Mammary microvascular endothelial cell (primary cell): ENCODE data around the gene SNAP25.

DNA sequence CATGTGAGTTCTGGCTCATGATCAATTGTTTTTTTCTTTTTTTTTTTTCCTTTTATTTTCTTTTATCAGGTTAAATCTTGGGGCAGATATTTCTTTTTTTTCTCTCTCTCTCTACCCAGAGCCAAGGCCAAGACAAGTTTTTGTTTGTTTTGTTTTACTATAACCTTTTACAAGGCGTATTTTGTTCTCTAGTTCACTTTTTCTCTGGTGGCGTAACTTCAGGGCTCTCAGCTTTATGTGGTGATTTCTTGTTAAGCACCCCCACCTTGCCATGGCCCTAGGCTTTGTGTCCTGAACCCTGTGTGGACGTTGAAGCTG, 68.1 kb upstream of the CHGB start:
- RAMPAGE, long total RNA: no peak

- RAMPAGE, long total RNA: no peak
These were observed 62.2 kb upstream of the CHGB start for GRCh38 chr20:5849098-5849533.

DNA sequence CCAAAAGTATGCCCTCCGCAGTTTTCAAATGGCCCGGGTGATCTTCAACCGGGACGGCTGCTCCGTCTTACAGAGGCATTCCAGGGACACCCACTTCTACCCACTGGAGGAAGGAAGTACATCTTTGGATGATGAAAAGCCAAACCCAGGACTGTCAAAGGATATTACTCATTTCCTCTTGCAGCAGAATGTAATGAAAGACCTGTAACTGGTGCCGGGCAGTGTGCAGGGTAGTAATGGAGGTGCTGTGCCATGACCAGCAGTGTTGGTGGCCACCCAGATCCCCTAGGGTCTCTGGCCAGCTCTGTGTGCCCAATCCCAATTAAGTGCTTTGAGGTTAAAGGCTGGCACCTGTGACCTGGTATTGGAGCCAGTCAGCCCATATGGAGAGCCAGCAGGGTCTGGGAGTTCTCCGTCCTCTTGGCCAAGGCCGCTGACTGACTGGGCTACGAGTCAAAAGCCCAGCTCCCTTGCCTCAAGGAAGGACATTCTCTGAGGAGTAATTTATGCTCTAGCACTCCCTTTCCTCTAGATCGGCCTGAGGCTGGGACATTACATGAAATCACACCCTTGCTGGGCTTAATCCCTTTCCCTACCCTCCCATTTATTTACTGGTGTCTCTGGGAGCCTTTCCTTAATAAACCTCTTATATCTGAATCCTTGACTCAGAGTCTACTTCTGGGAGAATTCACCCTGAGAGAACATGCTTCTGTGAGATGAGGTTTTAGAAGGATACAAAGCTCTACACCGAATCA, 47.9 kb upstream of the CHGB start:
- RAMPAGE, long total RNA: no peak

- RAMPAGE, long total RNA: no peak
These were observed 24.5 kb upstream of the CHGB start for GRCh38 chr20:5886718-5887213.

GRCh38 chr20:6533645-6534613, 233.6 kb upstream of the BMP2 start:
- RAMPAGE, long total RNA: no peak

DNA sequence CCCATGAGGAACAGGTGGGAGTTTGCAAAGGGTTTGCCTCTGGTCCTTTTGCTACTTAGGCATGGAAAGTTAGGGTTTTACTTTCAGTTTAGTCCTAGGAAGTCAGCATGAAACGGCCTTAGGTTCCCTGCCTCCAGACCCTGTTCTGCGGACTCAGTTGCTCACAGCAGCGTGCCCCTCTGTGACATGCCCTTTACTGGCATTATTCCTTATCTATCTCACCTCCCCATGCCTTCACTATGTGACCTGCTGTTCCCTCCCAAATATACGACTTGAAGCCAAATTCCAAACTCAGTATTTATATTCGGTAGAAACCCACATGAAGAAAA, 206.2 kb upstream of the BMP2 start:
- RAMPAGE, long total RNA: no peak

GRCh38 chr20:6766508-6766941, 961 bp upstream of the BMP2 start:
- RAMPAGE, long total RNA: no peak

DNA sequence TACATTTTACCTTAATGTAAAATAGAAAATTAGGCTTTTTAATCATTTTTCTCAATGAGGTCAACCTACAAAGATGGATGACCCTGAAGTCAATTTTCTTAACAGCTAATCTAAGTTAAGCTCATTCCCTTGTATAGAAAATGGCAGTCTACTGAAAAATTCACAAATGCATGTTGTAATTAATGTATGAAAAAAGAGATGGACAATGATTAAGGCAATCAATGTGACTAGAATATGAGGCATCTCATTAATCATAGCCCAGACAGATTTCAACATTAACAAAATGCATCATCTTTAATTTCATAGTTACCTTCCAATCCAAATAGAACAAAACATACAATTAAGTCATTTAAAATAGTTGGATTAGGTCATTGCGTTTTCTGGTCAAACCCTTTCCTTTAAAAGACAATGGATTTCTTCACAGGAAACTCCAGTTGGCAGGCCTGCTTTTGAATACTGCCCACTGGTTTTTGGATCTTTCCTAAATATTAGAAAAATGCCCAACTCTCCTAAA, 204.0 kb downstream of the HAO1 start:
- RAMPAGE, long total RNA: no peak

GRCh38 chr20:7803561-7804345, 136.5 kb downstream of the HAO1 start:
- RAMPAGE, long total RNA: no peak

DNA sequence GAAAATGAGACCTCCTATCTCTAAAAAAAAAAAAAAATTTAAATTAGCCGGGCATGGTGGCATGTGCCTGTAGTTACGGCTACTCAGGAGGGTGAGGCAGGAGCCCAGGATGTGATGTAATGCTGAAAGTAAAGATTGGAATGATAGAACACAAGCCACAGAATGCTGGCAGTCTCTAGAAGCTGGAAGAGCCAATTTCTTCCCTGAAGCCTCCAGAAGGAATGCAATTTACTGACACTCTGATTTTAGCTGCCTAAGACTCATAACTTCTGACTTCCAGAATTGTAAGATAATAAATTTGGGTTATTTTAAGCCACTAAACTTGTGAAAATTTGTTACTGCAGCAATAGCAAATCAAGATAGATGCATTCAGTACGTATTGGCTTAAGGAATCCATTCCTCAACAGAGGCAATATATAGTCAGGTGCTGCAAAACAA, 27.3 kb upstream of the HAO1 start:
- RAMPAGE, long total RNA: no peak

DNA sequence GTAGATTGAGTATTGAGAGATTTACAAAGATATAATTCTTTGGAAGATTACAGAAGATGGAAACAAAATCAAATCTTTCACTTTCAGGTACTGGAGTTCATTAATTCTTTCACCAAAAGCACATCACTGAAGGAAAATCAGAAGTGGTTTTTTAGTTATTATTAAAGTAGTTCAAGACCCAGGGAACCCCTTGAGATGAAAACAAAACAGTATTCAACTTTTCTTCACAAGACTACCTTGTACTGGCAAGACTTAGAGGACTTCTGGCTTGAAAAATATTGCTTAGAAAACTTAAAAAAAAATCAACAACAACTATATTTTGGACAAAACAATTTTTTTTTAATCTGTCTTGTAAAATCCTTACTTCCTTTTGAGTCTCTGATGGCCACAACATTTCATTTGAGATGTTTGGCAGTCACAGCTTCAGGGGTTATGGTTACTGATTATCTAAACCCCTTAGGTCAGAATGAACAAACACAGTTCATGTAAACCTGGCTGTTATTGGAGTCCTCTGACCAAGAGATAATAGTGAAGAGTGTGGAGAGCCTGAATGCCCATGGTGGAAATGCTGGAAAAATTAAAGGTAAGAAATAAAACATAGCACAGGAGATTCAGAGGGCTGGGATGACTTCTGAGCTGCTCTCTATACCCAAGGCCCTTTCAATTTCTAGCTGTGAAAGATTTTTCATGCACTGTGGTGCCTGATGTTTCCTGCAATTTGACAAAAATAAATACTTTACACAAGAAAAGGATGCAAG, 38.3 kb downstream of the TMX4 start:
- RAMPAGE, long total RNA: no peak

GRCh38 chr20:7981853-7982341, 37.7 kb downstream of the TMX4 start:
- RAMPAGE, long total RNA: no peak

DNA sequence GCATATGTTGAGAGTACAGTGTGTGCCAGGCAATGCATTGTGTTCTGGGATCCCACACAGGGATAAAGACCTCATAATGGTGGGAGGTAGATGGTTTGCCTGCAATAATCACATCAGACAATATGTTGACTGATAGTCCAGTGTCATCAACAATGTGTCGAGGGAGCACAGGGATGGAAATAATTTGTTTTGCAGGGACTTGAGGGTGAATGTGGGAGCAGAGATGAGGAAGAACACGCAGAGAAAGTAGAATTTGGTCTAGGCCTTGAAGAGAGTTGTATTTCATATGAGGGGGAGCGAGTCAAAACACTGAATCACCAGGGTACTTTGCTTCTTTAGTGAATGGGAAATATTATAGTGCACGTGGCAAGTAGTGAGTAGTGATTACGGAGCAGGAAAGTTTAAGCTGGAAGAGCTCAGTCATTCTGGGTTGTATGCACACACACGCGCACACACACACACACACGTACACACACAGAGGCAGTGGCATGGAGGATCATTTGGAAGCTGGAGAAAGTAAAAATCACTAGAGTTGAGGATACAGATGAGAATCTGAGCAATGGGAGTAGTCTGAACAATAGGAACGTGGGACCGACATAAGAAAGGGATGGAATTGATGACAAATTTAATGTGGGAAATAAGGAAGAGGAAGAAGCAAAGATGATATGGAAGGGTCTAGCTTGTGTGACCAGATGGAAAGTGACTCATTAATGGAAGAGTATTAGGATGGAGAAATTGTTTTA, 70.8 kb downstream of the PLCB1 start:
- RAMPAGE, long total RNA: no peak

DNA sequence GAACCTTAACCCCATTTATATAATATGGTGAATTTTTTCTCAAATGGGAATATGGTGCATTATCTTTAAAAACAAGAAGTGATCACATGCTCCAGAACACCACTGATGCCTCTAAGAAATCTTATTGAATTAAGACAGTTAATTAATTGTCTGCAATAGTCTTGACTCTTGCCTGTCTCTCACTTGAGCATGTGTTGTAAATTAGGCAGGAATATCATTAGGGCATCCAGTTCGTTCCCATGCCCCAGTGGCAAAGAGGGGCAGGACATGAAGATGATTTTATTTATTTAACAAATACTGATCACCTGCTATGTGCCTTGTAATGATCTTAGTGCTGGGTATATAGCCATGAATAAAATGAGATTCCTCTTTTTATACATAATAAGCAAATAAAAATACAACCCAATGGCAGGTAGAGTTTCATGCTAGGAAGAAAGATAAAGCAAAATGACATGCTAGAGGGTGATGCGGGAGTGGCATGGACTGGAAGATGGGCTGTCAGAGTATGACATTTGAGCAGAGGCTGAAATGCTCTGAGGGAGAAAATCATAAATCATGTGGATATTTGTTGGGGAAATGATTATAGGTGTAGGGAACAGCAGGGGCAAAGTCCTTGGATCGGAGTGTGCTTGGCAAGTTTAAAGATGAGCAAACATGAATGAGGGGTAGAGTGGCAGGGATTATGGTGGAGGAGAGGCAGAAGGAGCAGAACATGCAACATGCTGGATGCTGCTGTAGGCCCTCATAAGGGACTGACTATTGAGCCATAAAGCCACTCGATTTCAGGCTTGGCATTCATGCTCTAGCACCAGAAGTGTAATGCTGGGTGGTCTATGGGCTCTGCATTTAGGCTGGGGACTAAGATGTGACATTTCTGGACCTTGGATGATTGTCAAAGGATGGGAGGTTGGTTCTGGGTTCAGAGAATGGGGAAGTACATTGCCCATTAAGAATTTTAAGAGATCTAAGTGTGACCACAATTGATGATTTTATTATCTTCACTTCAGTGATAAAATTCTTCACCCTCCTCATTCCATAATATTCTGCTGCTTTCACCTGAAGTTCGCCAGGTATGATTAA, 342.1 kb downstream of the PLCB1 start:
- RAMPAGE, long total RNA: no peak

GRCh38 chr20:8601223-8601602, 467.7 kb upstream of the PLCB4 start:
- RAMPAGE, long total RNA: no peak

GRCh38 chr20:9166182-9166779, 97.4 kb downstream of the PLCB4 start:
- RAMPAGE, long total RNA: no peak

GRCh38 chr20:9225806-9226356, 157.0 kb downstream of the PLCB4 start:
- RAMPAGE, long total RNA: no peak

- RAMPAGE, long total RNA: no peak
These were observed 112.3 kb upstream of the LAMP5 start for GRCh38 chr20:9401992-9402652.

- RAMPAGE, long total RNA: no peak
These were observed at the start of gene SNAP25 for GRCh38 chr20:10218518-10219260. TSS of gene SNAP25 (plus strand) at chr20:10218830.

- RAMPAGE, long total RNA: no peak
These were observed 31.3 kb downstream of the SNAP25 start for GRCh38 chr20:10249900-10250358.